ENCODE measurements around a stretch of chr14.

DNA sequence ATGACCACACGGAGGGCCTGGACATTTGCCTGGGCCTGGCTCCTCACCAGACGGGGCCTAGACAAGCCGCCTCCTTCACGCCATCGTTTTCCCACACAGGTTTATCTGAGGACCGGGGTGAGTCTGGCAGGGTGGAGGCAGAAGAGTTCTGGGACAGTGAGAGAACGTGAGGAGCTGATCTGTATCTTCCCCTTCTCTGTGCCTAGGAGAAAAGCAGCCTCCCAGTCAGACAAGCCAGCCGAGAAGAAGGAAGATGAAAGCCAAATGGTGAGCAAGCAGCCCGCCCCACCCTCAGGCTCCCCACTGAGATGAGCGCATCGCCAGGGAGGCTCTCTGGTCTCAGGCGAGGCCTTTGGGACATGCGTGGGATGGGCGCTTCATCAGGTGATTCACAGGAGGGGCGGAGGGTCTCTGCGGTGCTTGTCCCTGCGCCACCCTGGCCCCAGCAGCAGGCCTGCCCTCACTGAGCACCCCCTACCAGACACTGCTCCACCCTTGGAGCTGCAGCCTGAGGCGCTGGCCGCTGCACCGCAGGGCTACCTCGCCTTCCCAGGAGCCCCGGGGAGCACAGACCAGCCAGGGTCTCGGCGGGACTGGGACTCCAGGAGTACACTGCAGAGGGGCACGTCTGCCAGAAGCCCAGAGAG, 26.8 kb downstream of the DEGS2 start:
- RRBS, result no CpG with 5 or more reads among the region's 25 CpGs

DNA sequence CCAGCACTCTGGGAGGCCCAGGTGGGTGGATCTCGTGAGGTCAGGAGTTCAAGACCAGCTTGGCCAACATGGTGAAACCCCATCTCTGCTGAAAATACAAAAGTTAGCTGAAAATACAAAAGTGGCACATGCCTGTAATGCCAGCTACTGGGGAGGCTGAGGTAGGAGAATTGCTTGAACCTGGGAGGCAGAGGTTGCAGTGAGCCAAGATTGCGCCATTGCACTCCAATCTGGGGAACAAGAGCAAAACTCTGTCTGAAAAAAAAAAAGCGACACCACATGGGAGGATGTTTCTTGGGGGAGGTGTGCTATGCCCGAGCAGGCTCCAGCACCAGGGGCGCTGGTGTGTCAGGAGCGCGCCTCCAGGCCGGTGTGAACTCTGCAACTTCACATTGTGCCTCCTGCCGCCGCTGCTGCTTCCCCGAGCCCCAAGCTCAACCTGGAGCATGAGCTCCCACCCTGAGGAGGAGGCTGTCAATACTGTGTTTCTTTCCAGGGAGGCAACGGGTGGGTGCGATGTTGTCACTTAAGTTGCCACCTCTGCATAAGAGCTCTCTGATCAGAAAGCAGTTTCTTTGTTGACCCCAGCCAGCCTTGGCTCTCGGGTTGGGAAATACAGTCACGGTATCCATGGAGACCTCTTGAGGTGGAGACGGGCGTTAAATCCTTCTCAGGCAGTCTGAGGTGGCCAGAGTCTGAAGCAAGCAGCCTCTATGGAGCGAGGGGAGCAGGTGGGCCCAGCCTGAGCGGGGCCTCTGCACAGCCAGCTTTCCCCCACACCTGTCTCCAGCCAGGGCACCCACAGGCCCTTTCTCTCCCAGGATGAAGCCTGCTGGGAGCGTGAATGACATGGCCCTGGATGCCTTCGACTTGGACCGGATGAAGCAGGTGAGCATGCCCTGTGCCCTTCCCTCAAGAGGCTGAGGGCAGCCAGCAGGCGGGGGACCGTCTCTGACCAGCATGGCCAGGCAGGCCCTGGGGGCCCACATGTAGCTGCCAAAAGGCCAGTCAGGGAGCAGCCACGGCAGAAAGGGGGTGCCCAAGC, 18.8 kb downstream of the DEGS2 start:
- RRBS, result no CpG with 5 or more reads among the region's 25 CpGs

DNA sequence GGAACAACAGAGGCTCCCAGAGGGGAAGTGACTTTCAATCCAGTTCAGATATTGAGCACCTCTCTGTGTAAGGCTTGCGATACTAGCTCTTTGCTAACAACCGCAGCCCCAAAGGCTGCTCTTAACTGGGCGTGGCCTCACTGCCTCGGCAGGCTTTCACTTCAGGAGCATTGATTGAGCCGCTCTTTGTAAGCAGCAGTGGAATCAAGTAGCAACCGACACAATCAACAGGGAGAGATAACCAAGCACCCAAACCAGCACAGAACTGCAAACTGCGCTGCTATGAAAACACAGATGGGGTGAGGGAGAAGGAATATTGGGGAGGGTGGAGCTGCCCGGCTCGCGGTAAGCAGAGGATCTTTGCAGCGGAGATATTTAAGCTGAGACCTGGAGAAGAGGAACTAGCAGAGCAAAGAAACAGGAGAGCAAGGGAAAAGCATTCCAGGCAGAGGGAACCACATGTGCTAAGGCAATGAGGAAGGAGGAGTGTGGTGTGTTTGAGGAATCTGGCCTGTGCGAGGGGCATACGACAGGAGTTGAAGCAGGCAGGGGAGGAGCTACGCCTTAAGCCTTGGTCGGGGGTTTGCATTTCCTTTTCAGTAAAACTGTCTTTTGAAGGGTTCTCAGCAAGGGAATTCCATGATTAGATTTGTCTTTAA, 17.3 kb upstream of the YY1 start:
- RRBS, result no CpG with 5 or more reads among the region's 15 CpGs

DNA sequence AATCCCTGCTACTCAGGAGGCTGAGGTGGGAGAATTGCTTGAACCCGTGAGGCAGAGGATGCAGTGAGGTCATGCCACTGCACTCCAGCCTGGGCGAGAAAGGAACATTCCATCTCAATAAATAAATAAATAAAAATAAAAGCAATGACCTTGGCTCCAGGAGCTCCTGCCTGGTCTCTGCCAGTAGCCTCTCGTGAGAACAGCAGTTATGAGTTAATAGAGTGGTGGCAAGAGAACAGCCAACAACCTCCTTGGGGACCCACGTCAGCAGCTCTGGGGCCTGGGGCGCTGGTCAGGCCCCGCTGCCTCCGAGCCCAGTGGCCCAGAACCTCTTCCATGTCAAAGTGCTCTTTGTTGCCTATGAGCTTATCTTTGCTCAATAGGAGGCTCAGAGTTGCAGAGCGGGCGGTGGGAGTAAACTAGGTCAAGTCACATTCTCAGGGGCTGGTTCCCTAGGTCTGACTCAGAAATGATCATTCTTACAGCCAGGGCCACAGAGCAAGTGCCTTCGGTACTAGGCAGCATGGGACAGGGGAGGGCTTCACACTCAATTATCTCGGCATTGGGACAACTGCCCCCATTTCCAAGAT, 12.2 kb downstream of the SLC25A29 start:
- RRBS, result no CpG with 5 or more reads among the region's 11 CpGs

DNA sequence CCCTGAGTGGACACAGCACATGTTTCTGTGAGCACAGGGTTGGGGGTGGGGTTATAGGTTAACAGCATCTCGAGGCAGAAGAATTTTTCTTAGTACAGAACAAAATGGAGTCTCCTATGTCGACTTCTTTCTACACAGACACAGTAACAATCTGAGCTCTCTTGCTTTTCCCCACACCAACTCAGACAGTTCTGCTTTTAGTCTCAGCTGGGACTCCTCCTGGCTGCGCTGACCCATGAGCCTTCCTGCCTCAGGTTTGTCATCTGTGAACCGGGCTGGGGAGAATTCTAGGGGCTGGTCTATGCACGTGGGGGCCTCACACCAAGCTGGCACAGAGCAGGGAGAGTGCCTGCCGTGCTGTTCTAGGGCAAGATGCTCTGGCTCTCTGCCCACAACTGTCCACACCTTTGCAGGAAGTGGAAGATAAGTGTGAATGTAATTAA, 6.4 kb upstream of the SLC25A29 start:
- RRBS, result no CpG with 5 or more reads among the region's 6 CpGs

DNA sequence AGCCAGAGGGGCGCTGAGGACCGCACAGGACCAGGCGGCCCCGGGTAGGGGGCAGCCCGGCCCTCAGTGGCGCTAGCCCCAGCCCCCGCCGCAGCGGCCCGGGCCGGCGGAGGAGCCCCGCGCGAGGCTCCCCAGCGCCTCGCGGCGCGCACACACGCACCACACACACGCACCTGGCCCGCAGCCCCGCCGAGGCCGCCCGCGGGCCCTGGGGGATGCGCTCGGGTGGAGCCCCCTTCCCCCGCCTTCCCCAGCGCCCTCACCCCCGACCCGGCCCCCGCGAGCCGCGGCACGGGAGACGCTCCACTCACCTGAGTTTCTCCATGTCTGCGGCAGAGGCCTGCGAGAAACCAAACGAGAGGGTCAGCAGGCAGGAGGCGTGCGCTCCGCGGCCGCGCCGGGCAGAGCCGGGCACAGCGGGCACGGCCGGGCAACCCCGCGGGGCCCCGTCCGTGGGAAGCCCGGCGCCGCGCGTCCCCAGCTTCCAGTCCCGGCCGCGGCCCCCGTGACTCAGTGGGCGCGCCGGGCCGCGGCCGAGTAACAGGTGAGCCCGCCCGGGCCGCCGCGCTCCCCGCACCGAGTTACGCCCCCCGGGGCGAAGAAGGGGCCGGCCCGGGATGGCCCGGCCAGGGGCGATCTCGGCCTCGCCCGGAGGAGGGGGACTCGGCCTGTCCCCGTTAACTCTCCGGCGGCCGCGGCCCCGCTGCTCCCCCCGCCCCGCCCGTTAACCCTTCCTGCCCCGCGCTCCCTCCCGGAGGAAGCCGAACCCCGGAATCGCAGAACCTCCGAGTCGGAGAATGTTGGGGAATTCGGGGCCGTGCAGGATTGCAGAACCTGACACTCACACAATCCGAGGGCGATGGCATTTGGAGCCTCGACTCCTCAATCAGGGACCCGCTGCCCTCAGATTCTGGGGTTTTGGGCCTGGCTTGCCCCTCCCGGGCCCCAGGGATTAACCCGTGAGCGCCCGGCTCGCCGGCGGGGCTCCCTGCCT, 19.3 kb downstream of the BEGAIN start:
- RRBS, result 6% methylated on average over 42 of the region's 121 CpGs

GRCh38 chr14:100586305-100587189, 670 bp downstream of the BEGAIN start:
- RRBS, result 3% methylated on average over 30 of the region's 81 CpGs

DNA sequence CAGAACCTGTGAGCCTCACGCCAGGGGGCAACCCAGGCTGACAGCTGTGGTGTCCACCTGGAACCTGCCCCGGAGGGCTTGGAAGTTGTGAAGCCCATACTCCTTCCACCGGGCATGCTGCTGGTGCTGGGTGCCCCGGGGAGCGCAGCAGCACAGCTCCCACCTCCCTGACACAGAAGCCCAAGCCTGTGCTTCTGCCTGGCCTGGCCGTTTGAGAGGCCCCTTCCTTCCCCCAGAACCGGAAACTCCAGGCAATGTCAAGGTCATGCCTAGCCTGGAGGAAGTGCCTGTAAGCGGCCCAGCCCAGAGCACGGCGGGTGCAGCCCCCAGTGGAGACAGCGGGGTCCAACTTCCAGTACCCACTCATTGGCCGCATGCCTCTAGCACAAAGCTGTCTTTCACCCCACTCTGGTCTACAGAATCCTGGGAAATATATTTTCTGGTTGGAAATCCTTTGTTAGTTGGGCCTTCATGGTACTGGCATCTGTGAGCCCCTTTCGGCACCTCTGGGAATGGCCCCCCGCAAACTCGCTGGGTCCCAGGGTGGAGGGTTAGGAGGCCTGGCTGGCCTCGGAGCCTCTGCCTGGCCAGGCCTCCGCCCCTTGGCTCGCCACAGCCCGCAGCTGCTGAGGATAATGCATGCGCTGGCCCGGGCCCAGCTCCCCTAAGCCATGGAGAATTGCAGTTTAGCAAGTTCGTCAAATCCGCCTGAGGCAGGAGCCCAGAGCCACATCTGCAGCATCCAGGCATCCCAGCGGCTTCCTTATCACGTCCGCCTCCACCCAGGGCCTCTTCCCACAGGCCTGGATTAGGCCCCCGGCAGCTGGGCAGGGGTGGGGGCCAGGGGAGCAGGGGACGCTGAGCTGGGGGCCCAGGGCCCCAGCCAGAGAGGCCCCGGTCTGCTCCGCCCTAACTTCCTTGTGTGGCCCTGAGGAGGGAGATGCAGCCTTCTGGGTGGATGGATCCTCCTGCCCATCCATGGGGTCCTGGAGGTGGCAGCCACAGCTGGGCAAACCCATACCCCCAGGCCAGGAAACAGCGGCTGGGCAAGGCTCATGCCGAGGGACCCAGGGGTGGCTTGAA, 48.9 kb upstream of the DLK1 start:
- RRBS, result 46% methylated on average over 8 of the region's 32 CpGs

- RRBS, result 9% methylated on average over 3 of the region's 25 CpGs
Observed at GRCh38 chr14:100860477-100861355, 42.8 kb downstream of the RTL1 start.

GRCh38 chr14:100906698-100907218, 3.2 kb upstream of the RTL1 start:
- RRBS, result 11% methylated on average over 1 of the region's 7 CpGs

DNA sequence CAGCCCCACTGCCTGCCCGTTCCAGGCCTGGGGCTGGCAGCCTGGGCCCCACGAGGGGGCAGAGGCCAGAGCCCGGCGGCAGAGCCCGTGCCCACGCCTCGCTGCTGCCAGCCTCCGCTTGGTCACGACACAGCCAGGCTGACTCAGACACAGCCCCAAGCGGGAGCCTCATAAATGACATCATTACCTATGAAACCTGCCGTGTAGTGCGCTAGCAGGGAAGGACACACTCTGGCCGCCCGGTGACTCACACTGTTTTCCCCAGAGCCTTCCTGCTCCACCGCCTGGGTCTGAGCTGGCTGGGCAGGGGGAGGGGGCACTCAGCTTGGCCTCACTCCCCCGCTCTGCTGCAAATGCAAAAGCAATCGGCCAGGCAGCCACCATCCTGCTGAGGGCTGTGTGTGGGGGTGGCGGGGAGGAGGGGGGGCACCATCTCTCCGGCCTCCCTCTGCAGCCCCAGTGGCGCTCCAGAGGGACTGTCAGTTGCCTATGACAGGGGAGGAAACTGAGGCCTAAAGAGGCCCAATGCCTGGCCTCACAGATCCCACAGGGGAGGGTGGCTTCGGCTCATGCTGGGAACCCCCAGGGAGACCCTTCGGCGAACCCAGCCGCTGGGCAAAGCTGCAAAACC, 169.8 kb upstream of the RTL1 start:
- RRBS, result no CpG with 5 or more reads among the region's 24 CpGs

- RRBS, result no CpG with 5 or more reads among the region's 4 CpGs
Observed at GRCh38 chr14:101405741-101405960, 355.9 kb upstream of the PPP2R5C start.

DNA sequence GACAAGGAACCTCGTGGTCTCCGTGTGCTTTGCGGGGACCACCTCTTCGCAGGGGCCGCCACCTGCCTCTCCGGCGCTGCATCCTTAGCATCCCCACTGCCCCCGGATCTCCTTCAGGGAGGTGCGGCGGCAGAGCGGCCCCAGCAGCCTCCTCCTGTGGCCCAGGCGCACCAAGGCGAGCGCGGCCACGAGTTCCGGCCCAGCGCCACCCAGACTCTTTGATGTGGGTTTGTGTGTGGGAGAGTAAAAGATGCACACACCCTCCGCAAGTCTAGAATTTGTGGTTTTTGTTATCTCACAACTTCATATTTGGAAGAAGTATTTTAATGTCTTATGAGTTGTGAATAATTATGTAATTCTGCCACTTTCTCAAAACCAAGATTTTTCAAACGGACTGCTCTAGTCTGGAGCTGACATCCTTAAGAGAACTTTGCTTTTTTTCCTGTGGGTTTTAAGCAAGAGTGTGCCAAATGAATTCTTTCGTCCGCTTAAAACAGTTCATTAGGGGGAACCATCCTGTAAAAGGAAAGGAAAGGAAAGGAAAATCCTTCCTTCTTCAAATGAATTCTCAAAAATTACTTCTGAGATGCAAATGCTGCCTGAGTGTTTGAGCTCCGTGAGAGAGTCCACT, 318.9 kb upstream of the PPP2R5C start:
- RRBS, result 58% methylated on average over 10 of the region's 23 CpGs

- RRBS, result 73% methylated on average over 53 of the region's 101 CpGs
Observed at GRCh38 chr14:101560898-101561719, 200.4 kb upstream of the PPP2R5C start.

- RRBS, result no CpG with 5 or more reads among the region's 4 CpGs
Observed at GRCh38 chr14:101763107-101763432, 1.6 kb downstream of the PPP2R5C start.

DNA sequence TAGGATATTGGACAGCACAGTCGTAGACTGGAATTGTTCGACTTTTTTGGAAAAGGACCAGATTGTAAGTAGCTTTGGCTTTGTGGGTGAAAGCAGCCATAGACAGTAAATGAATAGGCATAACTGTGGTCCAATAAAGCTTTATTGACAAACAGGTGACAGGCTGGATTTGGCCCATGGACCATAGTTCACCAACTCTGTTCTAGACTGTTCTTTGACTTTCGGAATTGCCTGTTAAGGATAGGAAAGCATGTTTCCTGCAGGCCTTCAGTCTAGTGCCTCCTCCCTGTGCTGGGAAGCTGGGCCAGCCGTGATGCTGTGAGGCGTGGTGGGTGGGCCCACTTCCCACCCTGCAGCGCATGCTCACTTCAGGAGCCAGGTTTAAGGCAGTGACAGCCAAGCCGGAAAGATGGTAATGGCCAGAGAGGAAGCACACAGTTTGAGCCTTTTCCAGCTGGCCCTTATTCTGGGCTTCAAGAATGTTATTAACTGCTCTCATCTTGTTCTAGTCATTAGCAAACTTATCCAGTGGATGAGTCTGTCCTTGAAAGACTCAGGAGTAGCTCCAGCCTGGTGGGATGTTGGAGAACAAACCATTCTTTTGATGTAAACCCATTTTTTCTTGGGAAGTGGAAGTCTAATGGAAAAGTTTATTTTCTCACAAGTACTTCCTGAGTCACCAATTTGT, 51.9 kb downstream of the PPP2R5C start:
- RRBS, result no CpG with 5 or more reads among the region's 7 CpGs

DNA sequence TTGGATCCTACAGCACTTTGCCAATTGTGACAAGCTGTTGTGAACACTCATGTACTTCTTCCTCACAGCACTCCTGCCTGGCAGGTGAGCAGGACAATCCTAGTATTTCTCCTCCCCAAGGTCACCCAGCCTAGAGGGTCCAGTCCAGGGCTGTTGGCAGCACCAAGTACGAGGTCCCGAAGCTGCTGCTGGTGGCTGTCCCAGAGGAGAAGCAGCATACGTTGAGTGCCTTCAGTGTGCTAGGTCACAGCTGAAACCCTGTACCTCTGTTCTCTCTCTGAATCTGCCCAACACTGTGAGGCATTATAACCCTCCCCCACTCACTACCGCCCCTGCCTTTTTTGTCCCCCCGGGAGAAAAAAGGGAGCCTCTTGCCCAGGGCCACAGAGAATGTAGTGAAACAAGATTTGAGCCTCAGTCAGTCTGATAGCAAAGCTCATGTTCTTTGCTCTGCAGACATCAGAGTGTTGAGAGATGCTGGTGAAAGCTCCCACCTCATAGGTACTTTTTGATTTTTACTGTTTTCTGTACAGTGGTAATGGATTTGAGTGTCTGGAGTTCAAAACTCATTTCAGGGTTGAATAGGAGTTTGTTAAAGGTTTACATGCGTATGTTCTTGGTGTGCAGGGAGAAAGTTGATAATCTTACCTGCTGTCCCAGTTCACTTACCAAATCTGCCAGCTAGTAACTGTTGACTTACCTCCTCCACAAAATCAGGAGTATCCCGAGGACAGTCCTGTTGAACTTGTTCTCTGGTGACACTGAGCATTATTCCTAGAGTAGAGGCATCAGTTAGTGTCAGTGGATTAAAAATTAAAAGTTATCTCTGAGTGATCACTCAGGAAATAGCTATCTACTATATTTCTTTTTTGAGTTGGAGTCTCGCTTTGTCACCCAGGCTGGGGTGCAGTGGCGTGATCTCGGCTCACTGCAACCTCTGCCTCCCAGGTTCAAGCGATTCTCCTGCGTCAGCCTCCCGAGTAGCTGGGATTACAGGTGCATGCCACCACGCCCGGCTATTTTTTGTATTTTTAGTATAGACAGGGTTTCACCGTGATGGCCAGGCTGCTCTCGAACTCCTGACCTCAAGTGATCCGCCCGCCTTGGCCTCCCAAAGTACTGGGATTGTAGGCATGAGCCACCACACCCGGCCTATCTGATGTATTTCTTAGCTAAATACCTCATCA, 53.7 kb downstream of the PPP2R5C start:
- RRBS, result no CpG with 5 or more reads among the region's 20 CpGs

- RRBS, result no CpG with 5 or more reads among the region's 3 CpGs
Observed at GRCh38 chr14:101849750-101849973, 88.2 kb downstream of the PPP2R5C start.

DNA sequence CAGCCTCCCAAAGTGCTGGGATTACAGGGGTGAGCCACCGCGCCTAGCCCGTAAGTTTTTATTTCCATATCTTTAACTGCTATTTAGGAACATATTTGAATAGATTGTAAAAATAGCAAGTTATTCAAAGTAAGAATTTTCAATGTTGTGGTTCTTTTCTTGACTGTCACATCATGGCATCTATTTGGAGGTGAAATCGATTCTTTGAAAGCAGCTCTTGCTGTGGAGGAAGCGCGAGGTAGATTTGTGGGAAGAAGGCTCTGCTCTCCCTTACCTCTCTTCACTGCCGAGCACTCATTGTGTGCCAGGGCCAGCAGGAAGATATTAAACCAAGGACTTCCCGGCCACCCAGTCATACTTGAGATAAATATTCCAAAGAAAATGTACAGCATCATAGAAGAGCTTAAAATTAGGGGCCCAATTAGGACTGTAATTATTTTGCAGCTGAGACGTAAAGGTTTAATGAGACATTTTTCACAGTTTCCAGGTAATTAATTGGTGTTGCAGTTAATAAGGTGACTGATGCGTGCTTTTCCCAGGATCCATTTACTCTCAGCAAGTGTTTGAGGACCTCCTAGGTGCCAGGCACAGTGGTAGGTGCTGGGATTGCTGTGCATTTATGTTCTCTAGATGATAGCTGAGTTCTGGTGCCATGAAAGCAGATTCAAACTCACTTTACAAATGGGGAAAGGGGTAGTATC, 89.2 kb upstream of the DYNC1H1 start:
- RRBS, result no CpG with 5 or more reads among the region's 10 CpGs

DNA sequence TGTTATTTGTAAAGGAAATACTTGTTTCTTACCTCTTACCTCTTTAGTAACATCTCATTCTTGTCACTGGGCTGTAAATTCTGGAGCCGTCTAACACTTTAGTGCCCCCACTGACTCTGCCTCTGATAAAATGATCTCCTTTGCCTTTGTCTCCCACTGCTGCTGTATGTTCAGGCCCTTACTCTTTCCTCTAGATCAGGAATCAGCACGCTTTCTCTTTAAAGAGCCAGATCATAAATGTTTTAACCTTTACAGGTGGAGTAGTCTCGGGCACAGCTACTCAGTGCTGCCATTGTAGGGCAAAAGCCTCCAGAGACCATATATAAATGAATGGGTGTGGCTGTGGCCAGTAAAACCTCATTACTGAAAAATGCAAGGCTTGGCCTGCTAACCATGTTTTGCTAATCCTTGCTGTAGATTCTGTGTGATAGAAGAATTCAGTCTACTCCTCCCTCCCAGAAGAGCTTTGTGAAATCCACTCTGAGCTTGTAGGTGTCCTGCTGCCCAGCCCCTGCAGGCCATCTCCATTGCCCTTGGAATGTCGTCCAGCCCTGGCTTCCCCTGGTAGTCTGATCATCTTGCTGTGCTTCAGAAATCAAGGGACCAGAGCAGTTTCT, 58.2 kb downstream of the HSP90AA1 start:
- RRBS, result no CpG with 5 or more reads among the region's 4 CpGs

All from T47D (cell line).